Fibroblast of the aortic adventitia (primary cell): ENCODE measurements around a stretch of chr4.

GRCh38 chr4:38825383-38825739, 20.8 kb upstream of the TLR1 start:
- CAGE, long polyA plus RNA: no peak

DNA sequence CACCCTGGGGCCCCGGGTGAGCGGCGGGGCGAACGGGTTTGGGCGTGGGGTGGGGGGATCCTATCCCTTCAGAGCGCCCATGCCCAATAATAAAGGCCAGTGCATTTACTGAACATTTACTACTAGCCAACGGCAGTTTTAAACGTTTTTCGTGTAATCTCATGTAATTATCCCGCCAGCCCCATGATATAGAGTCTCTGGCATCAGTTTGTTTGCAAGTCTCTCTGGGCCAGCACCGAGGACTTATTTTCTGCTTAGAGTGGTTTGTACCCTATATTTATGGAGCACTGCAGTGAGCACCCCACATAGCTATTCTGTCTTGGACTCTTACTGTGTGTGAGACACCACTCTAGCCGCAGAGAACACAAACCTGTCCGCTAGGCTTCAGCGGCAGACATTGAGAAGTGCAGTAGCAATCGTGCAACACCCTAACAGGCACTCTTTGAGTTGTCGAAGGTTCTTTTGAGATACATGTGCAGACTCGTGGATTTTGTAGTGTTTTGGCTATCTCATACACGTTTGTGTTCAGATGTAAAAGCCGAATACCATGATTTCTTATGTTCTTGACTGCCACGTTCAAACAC, 383 bp downstream of the LIAS start:
- CAGE, long polyA plus RNA: no peak

DNA sequence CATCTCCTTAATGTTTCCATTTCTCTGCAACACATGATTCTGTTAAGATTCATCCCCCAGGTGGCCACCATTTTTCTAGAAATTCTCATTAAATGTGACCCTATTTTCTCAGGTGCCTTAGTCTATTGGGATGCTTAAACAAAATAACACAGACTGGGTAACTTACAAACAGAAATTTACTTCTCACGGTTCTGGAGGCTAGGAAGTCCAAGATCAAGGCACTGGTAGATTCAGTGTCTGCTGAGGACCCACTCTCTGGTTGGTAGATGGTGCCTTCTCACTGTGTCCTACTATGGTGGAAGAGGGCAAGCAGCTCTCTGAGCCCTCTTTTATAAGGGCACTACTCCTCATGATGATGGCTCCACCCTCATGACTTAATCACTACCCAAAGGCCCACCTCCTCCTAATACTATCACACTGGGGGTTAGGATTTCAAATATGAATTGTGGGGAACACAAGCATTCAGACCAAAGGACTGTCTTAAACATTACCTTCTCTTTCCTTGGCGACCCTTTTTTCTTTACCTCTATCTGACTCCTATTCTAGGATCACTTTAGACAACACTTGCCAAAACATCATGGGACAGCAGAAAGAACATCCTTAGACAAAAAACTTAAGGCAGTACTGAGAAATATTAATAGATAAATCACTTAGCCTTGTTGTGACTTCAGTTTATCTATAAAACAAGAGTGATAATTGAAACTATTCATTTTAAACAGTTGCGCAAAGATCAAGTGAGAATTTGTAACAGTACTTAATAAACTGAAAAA, 11.7 kb downstream of the SMIM14 start:
- CAGE, long polyA plus RNA: no peak

DNA sequence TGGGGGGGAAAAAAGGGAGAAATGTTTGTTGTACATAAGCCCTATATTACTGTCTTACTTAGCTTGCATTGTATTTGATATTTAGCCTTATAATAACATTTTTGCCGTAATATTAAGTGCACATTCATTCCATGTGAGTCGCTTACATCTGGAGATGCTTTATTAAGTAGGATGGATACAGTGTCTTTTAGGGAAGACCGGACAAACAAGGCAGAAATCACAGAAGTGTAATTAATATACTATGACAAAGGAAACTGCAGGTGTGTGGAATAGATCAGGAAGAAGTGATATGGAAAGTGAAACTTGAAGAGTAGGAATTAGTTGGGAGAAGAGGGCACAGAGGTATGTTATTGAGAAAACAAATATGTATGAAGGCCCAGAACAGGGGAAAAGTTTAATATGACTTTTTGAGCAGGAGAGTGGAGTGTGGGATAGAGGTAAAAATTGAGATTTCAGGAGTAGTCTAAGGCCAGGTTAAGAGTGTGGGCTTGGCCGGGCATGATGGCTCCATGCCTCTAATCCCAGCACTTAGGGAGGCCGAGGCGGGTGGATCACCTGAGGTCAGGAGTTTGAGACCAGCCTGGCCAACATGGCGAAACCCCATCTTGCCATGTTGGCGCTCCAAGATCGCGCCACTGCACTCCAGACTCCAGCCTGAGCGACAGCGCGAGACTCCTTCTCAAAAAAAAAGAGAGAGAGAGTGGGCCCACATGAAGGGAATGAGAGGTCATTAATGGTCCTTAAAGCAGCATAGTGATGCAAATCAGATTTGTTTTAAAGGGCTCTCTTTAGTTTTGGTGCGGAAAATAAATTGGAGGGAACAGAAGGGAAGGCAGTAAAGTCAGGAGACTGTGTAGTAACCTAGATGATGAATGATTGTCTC, 55.7 kb downstream of the UBE2K start:
- CAGE, long polyA plus RNA: no peak

- CAGE, long polyA plus RNA: no peak
Measured at GRCh38 chr4:39770884-39771295, 73.0 kb downstream of the UBE2K start.

DNA sequence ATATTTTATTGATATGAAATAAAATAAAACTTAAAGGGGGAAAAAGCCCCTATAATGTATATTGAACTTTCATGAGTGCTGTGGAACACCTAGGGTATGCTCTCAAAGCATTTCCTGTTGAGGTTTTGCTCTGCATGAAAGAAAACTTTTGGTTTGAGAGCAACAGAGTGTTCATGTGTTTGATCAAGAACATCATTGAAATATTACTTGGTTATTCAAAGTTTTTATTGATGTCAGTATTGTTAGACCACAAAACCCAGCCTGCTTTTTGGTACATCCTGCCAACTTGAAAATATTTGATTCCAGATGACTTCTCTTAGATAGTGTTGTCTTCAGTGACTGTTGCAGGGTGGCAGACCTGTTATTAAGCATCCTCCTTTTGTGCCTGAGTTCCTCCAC, 68.0 kb downstream of the N4BP2 start:
- CAGE, long polyA plus RNA: no peak

GRCh38 chr4:40173552-40174090, 23.2 kb upstream of the RHOH start:
- CAGE, long polyA plus RNA: no peak

- CAGE, long polyA plus RNA: no peak
Measured at GRCh38 chr4:40199428-40199809, 2.6 kb downstream of the RHOH start.

- CAGE, long polyA plus RNA: no peak
Measured at GRCh38 chr4:40316163-40316732, 18.9 kb upstream of the CHRNA9 start.

DNA sequence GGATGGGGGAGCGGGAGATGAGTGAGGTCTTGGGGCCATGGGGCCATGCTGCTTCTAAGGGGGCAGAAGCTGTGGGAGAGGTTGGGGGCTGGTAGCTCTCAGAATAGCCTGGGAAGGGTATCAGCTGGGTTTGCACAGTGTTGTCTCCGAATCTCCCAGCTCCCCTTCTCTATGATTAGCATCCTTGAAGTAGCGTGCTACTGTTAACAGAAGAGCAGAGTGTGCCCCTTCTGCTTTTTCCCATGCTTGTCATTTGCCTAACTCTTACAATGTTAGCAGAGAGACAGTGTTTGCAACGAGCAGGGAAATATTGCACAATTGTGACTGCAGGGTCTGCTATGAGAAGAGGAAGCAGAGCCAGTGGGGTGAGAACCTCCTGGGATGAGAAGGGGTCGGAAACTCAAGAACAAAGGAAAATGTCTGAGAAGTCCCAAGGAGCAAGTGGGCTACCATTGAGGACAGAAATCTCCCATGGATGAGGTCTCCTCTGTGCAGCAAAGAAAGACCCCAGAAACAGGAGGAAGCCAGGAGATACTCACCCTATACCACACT, 7.8 kb upstream of the CHRNA9 start:
- CAGE, long polyA plus RNA: no peak

GRCh38 chr4:40437393-40438338, 102.5 kb downstream of the CHRNA9 start:
- CAGE, long polyA plus RNA: no peak

DNA sequence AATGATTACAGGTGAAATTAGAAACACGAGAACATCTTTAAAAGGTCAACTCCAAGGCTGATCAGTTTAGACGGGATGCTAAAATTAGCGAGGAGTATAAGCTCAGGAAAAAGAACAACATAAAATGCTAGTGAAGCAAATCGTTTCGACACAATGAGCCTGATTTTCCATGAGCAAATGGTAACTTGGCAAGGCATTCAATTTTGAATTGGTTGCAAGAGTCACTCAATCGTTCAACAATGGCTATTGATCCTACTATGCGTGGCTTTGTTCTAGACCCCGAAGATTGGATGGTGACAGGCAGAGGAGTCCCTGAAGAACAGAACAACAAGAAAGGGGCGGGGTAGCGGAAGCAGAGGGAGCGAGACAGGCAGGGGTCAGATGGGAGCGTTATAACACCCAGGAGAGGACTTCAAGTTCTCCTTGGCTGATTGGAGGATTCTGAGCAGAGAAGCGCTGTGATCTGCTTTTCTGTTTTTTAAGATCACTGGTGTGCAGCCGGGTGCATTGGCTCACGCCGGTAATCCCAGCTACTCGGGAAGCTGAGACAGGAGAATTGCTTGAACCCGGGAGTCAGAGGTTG, 146.5 kb downstream of the RBM47 start:
- CAGE, long polyA plus RNA: no peak

DNA sequence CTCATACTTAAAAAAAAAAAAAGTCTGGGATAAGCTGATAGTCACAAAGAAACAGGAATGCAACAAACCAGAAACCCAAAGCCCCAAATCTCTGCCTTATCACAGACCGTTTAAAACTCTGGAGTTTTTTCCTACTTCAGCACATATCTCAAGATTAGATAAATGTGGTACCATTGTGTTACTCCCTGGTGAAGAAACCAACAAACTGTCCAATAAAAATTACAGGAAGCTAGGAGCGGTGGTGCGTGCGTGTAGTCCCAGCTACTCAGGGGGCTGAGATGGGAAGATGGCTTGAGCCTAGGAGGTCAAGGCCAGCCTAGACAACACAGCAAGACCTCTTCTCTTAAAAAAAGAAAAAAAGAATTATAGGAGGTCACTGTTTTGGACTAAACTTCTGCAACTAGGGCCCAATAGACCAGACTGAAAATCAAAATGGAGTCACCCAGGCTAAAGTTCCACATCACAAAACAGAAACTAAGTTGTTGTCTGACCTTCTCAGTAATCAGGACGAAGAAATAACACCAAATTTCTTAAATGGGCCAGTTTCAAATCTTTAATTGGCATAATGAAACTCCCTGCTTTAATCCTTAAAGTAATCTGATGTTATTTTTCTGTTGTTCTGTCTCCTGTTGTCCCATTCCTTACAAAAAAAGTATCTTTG, 51.9 kb downstream of the RBM47 start:
- CAGE, long polyA plus RNA: no peak

- CAGE, long polyA plus RNA: no peak
Measured at GRCh38 chr4:40590409-40590608, 39.4 kb downstream of the RBM47 start.

DNA sequence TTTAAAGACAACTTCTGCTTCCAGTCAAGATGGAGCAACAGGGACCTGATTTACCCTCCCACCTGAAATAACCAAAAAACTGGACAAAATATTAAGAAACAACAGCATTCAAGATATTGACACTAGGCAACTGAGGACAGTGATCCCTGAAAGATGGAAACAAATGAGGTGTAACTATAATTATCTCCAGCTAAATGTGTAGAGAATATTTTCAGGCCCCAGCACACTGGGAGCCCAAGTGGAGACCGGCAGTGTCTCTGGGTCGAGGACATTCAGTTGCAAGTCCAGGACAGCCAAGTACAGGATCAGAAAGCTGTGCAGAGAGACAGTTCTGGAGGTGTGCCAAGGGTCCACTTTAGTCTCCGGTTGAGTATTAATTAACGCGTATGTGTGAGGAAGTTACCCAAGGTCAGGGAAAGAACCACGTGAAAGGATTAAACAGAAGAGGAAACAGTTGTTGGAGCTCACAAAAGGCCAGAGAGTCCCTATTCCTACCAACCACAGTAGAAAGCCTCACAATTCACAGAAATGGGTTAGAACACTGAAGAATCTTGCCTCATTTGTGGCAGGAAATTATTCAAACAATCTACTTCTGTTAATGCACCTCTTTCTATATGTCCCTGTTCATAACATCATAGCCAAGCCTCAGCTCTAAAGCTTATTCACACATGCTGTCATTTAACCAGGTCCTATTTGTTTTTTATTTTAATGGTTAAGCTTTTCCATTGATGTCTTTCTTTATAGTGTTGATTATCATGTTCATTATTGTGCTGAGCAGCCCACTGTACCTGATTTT, 18.0 kb upstream of the NSUN7 start:
- CAGE, long polyA plus RNA: no peak

- CAGE, long polyA plus RNA: no peak
Measured at GRCh38 chr4:40809616-40809982, 59.8 kb downstream of the NSUN7 start.

DNA sequence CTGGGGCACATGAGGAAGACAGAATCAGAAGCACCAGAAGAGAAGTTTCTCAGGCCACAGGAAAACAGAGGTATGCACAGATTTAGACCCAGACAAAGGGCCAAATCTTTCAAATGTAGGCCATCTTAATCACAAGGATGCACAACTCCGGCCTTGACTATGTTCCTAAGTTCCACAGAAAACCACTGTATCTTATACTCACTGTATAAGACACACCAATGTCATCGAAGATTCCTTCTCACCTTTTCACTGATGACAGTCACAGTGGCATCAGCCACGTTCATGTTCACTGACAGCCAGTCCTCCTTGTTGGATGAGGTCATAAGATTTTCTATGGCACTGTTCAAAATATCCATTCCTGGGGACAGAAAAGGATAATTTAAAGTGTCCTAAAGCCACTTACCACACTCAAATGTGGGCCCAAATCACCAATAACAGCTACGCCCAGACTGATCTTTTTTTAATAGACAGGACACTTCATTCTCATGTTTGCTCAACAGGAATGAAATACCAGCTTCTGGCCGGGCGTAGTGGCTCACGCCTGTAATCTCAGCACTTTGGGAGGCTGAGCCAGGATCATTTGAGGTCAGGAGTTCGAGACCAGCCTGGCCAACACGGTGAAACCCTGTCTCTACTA, 73.8 kb downstream of the NSUN7 start:
- CAGE, long polyA plus RNA: no peak

DNA sequence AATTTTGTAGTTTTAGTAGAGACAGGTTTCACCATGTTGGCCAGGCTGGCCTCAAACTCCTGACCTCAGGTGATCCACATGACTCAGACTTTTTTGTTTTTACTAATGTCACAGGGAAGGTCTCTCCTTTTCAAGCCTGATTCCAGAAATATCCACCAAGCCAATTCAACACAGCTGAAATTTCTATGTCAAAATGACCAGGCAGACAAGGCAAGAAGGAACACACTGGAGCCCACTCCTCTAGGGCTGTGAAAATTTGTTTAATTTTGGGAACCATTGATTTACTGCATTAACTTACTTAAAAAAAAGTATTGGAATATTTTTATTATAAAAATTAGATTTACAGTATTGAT, 66.7 kb downstream of the APBB2 start:
- CAGE, long polyA plus RNA: no peak

DNA sequence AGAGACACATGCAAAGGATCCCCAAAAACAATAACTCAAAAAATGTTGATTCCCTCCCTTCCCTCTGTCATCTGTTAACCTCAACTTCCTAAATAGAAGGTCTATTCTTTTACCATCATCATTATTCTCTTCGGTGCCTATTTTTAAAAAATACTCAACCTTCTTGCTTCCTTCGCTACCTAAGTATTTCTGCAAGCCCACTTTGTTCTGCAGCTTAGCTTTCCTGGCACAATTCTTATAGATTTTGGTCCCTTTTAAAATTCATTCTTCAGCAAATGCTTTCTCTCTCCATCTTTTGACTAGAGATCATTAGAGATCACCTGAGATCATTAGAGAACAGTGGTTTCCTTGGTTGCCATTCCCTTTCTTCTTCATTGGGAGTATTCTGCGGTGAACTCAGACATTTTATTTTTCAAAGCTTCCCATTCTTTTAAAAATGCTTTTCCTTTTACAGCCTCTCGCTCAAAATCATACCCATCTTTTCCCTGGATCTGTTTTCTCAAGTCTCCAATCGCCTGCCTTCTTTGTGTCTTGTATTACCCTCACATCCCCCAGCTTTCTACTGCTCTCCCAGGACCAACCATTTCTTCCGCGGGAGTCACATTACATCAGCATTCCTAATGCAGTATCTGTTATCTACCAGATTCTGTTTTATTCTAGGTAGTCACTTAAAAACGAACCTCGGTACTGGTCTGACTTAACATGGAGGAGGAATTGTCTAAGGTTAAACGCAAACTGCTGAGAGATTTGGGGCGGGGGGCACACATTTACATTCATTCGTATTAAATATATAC, 766 bp upstream of the UCHL1 start:
- CAGE, long polyA plus RNA: no peak

GRCh38 chr4:41435617-41436030, 102.3 kb upstream of the LIMCH1 start:
- CAGE, long polyA plus RNA: no peak